Sciatic nerve (tissue), 1 donor: Measurements from ENCODE around the genes OR13A1 and NPY4R.

GRCh38 chr10:44385543-44386038 is 694 bp upstream of the CXCL12 start:
- PRO-cap = no peak

GRCh38 chr10:44864526-44865340 is 46.4 kb upstream of the TMEM72 start:
- PRO-cap = unidirectional peak, minus-strand start at chr10:44865097

DNA sequence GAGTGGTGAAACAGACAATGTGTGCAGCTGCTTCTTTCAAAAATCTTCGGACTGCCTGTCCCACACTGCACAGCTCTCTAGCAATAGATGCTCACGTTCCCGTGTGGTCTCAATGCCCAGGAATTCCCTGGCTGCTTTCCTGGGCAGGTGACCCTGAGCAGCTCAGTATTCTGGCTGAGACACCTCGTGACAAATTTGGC is 28.9 kb upstream of the TMEM72 start:
- PRO-cap = no peak

DNA sequence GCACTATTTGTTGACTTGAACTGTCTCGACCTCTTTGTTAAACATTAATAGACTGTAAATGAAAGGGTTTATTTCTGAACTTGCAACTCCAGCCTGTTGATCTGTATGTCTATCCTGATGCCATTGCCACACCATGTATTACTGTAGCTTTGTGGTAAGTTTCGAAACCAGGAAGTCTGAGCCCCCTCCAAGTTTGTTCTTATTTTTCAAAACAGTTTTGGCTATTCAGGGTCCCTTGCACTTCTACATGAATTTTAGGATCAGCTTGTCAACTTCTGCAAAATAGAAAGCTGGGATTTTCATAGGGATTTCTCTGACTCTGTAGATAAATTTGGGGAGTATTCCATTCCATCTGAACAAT is 19.5 kb upstream of the RASSF4 start:
- PRO-cap = no peak

GRCh38 chr10:44957442-44957956 is 2.1 kb upstream of the RASSF4 start:
- PRO-cap = no peak

- PRO-cap = bidirectional peak, plus-strand start at chr10:44975148, minus-strand start at chr10:44975060
Measured at GRCh38 chr10:44974574-44975233, 3.9 kb downstream of the DEPP1 start.

DNA sequence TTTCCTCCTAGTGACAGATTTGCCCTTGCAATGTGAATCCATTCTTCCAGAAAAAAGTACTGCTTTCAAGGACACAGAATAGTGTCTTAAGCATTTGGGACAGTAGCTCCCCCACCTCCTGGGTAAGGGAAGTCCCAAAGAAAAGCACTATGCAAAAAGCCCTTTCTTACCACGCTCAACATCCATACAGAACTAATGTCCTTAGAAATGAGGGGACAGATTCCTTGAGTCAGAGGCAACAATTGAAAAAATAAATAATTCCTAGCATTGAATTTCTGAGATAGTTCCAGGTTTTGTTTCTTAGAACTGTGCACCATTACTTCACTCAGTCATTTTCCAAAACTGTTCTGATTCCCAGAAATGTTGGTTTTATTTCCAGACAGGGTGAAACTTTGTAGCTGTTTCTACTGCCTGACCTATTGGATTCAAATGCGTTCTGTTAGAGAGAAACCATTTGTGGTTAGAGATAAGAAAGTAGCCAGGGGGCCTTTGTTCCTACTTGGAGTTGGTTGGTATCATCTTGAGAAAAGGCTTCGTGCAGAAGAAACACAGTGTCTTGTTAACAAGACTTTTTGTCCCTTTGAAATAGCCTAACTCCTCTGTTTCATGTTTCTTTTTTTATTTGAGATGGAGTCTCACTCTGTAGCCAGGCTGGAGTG is 8.0 kb upstream of the DEPP1 start:
- PRO-cap = no peak

DNA sequence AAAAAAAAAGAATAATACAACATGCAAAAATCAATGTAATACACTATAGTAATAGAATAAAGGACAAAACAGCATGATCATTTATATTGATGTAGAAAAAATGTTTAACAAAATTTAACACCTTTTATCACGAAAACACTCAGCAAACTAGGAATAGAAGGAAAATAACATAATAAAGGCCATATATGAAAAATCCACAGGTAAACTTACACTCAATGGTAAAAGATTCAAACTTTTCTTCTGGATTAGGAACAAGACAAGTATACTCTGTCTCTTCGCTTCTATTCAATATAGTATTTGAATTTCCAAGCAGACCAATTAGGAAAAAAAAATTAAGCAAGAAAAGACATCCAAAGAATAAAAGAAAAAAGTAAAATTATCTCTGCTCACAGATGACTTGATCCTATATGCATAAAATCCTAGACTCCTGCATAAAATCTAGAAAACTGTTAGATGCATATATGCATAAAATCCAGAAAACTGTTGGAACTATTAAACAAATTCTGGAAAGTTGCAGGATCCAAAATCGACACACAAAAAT is at the start of gene OR13A1:
Gene OR13A1, minus strand, starts transcription at position 295 of the 541 bp plus-strand sequence.
- PRO-cap = no peak

DNA sequence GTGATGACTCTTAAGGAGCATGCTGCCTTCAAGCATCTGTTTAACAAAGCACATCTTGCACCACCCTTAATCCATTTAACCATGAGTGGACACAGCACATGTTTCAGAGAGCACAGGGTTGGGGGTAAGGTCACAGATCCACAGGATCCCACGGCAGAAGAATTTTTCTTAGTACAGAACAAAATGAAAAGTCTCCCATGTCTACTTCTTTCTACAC is 14.8 kb upstream of the OR13A1 start:
- PRO-cap = no peak

DNA sequence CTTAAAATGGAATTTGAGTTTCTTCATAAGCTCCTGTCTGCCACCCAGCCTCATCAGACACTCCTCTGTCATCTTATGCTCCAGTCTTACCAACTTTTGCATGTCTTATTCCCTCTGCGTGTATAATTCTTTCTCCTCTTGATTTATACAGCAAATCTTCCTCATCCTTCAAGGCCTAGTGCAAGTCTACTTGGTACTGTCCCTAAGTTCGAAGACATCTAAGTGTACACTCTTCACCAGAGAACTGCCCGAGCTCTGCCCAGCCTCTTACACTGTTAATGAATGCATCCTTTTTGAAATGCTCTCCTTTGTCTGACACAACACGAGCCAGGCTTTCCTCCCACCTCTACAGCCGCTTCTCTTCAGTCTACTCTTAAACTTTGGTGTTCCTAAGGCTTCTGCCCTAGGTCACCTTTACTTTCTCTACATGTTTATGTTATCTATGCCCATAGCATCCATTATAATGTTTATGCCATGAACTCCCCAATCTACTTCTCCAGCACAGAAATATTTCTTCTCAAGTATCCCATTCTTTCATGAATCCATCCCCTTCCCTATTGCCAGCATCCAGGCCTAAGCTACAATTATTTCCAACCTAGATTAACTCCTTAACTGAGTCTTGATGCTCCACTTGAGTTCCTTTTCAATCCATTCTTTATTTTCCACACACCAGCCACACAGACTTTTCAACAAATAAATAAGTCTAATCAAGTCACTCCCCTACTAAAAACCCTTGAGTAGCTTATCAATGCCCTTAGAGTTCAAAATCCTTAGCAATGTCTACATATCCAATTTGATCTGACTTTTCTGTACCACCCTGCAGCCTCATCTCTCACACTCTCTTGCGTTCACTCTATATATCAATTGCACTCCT is 2.0 kb upstream of the TIMM23 start:
- PRO-cap = no peak

- PRO-cap = no peak
Measured at GRCh38 chr10:46033518-46034259, 3.3 kb upstream of the NCOA4 start.

- PRO-cap = no peak
Measured at GRCh38 chr10:46092174-46093045, 46.3 kb upstream of the MSMB start.

DNA sequence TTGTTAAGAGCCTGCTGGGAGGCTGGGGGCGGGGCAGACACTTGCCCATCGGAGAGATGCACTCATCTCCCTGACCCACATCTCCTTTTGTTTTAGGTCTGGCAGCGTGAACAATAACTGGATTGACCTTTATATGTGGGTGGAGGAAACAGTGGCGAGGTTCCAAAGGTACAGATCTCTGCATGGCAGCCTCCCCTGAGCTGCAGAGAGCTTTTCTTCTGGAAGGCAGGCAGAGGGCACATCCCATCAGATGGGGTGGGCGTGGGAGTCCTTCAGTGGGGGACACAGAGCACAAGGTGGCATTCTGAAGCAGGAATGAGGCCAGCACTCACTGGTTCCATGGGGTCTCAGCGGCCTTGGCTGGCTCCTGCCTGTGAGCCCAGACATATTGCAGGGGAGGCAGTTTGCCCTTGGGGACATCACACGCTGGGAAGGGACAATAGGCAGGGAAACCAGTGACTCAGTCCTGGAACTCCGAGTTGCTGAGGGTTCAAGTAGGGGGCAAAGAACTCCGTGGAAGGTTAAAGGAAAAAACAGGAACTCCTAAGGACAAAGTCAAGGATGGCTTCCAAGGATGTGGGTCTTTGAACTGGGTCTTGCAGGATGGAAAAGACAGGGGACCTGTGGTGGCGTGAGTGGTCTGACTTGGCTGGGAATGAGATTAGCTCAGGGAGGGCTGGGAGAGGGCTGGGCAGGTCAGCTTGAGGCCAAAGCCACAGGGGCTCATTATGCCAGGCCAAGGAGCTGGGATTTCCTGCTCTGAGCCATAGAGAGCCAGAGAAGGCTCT is 5.4 kb downstream of the ANTXRL start:
- PRO-cap = no peak

GRCh38 chr10:46465852-46466086 is at the start of gene NPY4R:
NPY4R (minus strand) TSS chr10:46465958.
- PRO-cap = no peak

DNA sequence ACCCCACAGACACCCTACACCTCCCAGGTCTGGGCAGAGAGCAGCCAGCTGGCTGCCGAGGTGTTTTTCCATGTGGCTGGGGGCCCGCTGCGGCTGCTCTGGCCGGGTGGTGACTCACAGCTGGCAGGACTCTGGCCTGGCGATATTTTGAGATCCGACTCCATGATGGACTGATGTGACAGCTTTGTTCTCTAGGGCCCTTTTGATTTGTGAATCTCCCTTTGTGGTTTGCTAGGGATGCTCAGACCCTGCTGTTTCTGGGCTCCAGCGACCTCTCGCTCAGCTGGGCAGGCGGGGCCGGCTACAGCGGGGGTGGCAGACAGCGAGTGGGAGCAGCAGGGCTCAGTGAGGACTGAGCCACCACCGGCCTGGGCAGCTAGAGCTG is 46.3 kb upstream of the GDF10 start:
- PRO-cap = unidirectional peak, plus-strand start at position 323 of the sequence

GRCh38 chr10:48577037-48577455 is 27.8 kb downstream of the ARHGAP22 start:
- PRO-cap = no peak

GRCh38 chr10:48655393-48655914 is 29.2 kb upstream of the WDFY4 start:
- PRO-cap = no peak

- PRO-cap = no peak
Measured at GRCh38 chr10:49186338-49187758, 1.3 kb downstream of the TMEM273 start.

GRCh38 chr10:49254107-49254647 is 44.8 kb upstream of the C10orf71 start:
- PRO-cap = no peak

GRCh38 chr10:49614113-49614682 is 361 bp downstream of the CHAT start:
- PRO-cap = no peak